Iris pigment epithelial cell (primary cell): Measurements from ENCODE around the genes KIF2B and C17orf67.

- RRBS: no CpG with 5 or more reads among the region's 12 CpGs
Observed at GRCh38 chr17:50831460-50831963, 3.9 kb upstream of the WFIKKN2 start.

GRCh38 chr17:50956816-50957153 is 90.6 kb upstream of the TOB1 start:
- RRBS: no CpG with 5 or more reads among the region's 6 CpGs

GRCh38 chr17:51001511-51002013 is 119.1 kb downstream of the SPAG9 start:
- RRBS: no CpG with 5 or more reads among the region's 6 CpGs

- RRBS: no CpG with 5 or more reads among the region's 4 CpGs
Observed at GRCh38 chr17:51007160-51007562, 113.5 kb downstream of the SPAG9 start.

DNA sequence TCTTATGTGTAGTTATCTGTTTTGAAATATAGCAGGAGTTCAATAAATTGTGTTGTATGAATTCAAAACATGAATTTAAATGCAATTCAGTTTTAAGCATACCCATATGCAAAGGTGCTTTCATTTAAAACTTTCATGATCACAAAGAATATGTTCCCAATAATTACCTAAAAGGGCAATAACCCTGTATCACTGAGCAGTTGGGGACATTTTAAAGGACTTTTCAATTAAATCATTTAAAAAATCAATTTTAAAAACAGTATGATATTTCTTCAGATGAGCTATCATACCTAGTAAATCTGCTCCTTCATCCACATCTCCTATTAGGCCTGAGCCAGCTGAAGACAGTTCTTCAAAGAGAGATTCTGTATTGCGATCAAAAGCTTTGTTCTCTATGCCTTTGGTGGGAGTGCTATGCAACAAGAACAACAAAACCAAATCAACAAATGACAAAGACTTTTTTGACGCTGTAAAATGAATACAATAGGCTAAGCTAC is 106.7 kb downstream of the SPAG9 start:
- RRBS: no CpG with 5 or more reads among the region's 2 CpGs

DNA sequence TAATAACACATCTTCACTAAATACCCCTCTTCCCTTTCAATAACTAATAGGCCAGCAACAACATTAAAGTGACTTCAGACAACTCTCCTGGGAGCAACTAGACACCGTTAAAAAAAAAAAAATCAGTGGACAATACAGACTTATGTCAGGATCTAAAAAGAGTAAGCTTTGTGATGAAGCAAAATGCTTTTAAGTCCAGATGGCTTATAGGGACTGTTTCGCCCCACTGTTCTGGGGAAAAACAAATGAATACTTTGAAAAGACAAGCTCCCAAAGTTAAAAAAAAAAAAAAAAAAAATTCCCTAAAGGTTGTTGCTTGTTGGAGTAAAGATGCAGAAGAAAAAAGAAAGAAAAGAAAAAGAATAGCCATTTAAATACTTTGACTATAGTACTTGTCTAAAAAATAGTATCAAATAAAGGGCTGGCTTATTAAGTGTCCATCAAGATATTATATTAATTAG is 28.9 kb downstream of the SPAG9 start:
- RRBS: no CpG with 5 or more reads among the region's 2 CpGs

DNA sequence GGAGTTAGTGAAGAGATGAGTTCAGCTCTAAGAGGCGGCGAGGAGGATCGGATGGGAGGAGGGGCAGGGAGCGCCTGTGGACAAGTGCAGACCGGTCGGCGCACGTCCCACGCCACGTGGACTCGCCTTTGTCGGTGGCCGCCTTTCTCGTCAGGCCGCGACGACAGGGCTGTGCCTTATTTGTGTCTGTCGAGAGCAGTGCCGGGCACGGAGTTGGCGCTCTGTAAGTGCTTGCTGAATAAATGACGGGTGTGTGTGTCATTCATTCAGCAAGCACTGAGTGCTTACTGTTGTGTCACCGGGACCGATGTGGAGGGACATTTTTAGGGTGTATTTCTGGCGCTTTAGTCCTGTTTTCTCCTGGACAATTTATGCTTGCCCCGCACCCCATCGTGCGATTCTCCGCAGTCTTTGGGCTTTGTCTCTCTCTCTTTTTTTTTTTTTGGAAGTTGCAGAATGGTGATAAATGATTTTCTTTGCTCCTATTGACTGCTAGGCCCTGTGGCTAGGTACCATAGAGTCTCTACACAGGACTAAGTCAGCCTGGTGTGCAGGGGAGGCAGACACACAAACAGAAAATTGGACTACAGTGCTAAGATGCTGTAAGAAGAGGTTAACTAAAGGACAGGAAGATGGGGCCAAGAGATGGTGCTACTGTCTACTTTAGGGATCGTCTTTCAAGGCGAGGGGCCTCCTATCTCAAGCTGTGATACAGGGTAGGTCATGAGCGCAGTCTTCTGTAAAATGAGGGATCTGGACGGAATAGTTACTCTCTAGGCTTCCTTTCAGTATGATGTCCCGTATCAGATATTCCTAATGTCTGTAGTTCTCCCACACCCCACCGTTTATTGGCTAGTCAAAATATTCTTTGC is 606 bp downstream of the NME1 start:
- RRBS: 1% methylated on average over 5 of the region's 35 CpGs

DNA sequence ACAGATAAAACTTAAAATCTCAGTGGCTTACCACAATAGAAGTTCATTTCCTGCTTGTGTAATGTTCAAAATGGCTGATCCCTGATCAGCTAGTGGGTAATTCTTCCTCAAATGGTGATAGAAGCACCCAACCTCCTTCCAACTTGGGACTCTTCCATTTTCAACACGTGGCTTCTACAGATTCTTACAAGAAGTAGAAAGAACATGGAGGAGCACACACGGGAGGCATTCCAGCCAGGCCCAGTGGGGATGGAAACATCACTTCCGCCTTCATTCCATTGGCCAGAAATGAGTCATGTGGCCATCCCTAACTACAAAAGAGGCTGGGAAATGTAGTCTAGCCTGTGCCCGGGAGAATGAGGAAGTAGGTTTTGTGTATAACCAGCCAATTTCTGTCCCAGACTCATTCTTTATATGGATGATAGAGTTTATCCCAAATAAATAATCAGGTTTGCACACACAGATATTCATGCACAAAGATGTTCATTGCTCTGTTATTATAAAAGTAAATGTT is 112.3 kb downstream of the UTP18 start:
- RRBS: no CpG with 5 or more reads among the region's 4 CpGs

GRCh38 chr17:53500913-53501505 is 321.7 kb upstream of the KIF2B start:
- RRBS: no CpG with 5 or more reads among the region's 1 CpG

DNA sequence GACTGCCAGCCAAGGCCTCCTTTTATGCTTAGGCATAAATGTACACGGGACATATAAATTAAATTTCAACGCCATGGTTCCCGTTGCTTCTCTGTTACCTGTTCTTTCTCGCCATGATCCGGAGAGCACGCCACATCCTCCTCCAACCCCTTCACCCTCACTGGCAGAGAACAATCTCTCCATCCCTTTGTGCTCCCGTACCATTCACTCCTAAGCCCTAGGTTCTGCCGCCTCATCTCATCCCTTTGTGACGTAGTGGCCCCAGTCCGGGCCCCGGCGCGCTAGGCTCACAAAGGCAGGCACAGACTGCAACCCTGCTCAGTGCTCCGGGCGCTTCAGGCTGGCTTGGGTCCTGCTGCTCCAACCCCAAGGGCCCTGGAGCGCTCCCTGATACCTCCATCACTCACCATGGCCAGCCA is at the start of gene KIF2B:
Gene KIF2B, plus strand, starts transcription at position 302 of the 419 bp plus-strand sequence.
- RRBS: 69% methylated on average over 4 of the region's 16 CpGs

GRCh38 chr17:55416744-55417121 is 4.9 kb downstream of the MMD start:
- RRBS: no CpG with 5 or more reads among the region's 2 CpGs

- RRBS: no CpG with 5 or more reads among the region's 3 CpGs
Observed at GRCh38 chr17:56173698-56174411, 20.6 kb downstream of the ANKFN1 start.

DNA sequence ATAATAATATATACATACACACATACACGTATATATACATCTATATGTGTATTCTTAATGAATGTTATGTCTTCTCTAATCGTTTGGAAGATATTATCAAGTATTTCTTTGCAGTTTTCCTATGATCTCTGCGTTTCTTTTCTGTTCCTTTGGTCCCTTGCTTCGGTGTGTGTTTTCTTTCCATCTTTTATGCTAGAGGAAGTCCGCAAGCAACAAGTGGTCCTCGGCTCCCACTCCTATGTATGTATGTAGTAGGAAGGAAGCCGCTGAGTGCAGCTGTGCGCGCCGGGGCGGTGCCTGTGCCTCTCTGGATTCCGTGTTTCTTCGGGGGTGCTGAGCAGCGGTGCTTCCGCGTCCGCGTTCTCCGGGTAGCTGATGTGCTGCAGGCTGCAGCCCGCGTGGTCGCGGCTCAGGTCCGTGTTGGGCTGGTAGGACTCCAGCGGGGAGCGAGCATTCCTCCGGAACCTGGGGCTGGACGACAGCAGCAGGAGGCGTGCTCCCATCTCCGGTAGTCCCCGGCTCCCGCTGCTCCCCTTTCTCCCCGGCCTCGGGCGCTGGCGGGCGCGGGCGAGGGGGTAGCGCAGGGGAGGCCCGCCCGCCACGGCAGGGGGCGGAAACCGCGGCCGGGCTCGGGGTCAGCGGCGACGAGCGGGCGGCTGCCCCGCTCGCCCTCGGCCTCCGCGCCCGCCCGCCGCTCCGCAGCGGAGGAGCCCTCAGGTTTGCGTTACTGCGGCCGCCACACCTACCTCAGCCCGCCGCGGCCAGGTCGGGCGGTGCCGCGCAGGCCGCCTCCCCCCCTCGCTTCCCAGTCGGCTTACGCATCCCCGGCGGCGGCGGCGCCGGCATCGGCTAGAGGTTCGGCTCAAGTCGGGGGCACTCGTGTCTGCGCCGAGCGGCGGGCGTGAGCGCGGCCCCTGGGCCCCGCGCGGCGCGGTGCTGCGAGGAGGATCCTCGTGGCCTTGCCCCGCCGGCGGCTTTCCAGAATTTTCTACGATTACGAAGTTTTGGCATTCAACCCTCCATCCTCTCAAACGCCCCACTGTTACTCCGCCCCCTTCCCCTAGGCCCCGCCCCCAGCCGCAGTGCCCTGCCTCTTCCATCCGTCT is at the start of gene C17orf67:
Gene C17orf67, minus strand, starts transcription at position 1,049 of the 1,106 bp plus-strand sequence.
- RRBS: 1% methylated on average over 31 of the region's 111 CpGs

- RRBS: no CpG with 5 or more reads among the region's 9 CpGs
Observed at GRCh38 chr17:57004842-57005611, 27.1 kb downstream of the SCPEP1 start.

GRCh38 chr17:57258411-57259009 is 2.2 kb downstream of the MSI2 start:
- RRBS: no CpG with 5 or more reads among the region's 8 CpGs

GRCh38 chr17:57365201-57365810 is 109.0 kb downstream of the MSI2 start:
- RRBS: no CpG with 5 or more reads among the region's 4 CpGs

DNA sequence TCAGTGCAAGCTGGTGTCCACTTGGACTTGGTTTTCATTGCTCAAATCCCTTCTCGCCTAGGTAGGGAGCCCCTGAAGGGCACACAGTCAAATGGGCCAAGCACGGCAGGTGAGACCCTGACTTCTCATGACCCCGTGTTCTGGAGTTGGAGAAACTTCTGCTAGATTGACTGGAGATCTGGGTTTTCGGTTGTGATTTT is 120.0 kb downstream of the MSI2 start:
- RRBS: no CpG with 5 or more reads among the region's 4 CpGs

DNA sequence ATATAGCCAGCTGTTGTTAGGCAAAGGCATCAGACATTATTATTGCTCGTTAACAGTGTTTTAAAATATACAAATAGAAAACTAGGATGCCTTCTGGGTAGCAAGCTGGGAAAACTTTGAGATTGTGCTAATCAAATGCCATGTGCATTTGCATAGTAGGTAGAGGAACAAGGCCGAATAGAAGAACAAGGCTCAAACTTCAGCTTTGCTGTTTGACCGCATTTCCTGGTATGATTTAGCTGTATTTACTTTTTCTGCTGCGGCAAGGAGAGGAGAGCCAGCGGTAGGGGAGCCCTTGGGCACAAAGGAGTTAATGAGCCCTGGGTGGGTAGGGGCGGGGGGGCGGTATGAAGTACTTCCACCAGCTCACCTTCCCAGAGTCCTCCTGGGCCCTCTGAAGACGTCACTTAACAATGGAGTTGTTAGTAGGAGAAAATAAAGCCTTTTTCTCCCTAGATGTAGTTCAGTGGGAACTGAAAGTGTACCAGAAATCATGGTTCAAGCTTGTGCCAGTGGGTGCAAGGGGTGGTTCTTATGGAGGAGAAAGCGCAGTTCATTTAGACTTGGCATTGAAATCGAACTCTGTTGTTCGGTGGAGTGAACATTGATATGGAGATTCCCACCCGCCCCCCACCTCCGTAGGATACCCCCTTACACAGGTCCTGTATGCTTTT is 152.1 kb downstream of the MSI2 start:
- RRBS: no CpG with 5 or more reads among the region's 13 CpGs

DNA sequence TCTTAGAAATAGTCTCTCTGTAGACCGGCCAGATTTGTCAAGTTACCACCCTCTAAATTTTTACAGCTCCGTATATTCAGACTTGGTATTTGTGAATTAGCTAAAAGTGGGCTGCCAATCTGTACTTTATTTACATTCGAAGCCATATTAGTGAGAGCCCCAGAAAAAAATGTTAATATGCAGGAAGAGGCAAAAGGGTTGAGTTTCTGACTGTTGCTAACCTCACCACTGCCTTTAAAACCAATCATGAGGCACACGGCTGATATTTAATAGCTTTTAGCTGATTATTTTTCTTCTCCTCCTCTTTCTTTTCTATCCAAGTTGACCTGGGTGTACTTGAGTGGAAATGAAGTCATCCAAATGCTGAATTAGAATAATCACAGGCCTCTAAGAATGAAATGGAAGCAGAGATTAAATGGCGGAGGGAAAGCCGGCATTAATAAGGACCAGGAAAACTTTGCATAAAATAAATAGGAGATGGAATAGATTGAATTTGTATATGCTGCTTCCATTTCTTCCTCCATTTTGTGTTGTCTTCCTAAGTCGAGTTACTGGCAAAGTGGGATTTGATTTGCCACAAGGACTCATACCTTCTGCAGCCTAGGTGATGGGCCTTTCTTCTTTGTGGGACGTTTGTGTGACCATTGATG is 152.8 kb downstream of the MSI2 start:
- RRBS: no CpG with 5 or more reads among the region's 8 CpGs

DNA sequence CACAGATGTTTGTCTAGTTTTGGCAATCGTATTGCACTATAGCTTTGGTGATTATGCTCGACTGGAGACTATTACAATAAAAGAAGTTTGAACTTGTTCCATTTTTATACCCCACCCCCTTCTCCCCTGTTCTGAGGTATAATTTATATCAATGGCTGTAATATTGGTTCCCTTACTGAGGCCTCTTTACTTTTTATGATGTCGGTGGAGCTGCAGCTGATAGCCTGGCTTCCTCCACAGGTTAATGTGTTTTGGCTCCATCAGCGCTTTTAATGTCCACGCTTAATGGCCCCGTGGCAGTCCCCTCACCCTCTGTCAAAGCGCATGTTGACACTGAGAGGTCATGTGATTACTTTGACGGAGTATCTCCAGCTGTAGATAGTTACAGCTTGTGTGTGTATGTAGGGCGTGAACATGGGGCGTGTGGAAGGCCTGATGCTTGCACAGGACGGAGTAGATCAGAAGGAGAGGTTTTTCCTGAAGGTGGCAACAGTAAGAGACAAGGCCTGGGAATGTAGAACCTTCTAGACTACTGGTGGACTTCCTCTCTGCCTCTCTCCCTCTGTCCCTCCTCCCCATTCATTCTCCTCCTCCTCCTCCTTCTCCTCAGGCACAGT is 164.7 kb downstream of the MSI2 start:
- RRBS: no CpG with 5 or more reads among the region's 11 CpGs